Cardiac ventricle fibroblast (primary cell): ENCODE measurements around a stretch of chr6.

DNA sequence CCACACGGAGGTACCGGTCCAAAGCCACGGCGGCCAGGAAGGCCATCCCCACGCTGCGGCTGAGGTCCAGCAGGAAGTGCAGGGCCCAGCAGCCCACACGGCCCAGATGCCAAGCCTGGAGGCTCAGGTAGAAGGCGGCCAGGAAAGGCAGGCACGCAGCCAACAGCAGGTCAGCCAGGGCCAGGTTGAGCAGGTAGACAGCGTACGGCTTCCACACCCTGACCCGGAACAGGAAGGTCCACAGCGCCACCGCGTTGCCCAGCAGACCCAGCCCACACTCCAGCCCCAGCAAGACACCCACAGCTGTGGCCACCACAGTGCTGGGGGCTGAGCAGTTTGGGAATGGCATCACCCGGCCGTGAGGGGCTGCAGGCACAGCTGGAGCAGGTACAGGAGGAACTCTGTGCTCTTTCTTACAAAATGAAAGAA, 283 bp downstream of the GPR31 start:
- RAMPAGE, long total RNA: no peak

DNA sequence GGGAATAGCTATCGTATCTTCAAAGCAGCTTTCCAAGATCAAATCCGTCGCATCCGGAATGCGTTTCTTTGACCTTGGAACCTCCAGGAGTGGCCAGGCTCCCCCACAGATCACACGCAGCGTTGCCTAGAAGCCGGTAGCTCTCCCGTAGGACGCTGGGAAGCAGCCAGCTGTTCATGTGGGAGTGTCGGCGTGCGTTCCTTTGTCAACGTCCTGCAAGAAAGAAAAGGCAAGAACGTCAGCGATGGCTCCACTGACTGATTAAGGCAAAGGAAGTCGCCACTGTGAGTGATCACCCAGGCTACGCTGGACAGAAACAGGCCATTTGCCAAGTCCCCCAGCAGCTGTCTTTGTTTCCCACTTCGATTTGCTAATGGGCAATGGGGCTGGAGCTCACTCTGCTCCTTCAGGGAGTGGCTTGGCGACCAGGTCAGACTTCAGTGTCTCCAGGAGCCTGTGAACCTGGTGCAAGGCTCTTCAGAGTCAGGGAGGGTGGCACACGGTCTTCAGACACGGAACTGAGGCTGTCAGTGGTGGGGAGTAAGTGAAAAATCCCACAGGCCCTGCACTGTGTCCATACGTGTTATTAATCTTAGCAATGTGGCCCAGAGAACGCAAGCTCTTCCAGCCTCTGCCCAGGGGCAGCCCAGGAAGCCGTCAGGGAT, 49.3 kb upstream of the UNC93A start:
- RAMPAGE, long total RNA: no peak

GRCh38 chr6:167342074-167342529, 17.2 kb downstream of the TTLL2 start:
- RAMPAGE, long total RNA: no peak

GRCh38 chr6:167349847-167350288, 25.0 kb downstream of the TTLL2 start:
- RAMPAGE, long total RNA: no peak

DNA sequence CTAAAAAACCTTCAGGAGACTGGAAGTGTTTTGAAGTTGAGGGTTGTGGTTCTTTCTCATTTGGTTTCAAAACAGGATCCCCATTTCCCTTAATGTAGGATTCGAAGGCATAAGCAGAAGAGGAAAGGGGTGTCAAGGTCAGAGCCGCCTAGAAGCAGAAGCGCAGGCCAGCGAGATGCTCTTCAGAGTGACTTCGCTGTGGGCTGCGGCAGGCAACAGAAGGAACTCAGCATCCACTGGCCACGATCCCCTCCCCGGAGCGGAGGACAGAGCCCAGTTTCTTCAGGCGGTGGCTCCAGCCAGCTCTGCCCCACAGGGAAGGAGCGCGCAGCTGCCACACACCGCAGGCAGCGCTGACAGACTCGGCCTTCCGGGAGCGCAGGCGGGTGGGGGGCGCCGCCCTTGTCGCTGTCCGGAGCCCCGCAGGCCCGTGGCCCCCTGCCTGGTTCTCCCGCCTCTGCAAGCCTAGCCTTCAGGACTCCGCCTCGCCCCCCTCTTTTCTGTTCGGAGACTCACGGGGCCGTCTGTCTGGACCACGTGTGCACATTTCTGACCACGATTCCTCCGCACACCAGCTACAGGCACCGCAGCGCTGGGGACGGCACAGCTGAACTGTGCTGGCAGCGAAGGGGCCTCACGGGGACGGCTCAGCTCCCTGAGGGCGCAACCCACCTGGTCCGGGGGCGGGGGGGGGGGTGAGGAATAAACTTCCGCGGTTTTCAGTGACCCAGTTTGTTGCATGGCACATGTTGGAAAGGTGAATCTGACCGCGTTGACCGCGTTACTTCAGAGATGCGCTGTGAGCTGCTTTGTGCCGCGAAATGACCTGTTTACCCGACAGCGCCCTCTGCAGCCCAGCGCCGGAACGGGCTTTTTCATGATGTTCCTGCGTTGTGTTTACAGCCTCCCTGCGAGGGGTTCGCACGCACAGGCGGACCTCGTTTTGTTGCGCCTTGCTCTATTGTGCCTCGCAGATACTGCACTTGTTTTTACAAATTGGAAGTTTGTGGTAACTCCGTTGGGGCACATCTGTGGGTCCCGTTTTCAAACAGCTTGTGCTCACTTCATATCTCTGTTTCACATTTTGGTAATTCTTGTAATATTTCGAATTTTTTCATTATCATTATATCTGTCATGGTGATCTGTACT, 26.2 kb downstream of the TTLL2 start:
- RAMPAGE, long total RNA: no peak

DNA sequence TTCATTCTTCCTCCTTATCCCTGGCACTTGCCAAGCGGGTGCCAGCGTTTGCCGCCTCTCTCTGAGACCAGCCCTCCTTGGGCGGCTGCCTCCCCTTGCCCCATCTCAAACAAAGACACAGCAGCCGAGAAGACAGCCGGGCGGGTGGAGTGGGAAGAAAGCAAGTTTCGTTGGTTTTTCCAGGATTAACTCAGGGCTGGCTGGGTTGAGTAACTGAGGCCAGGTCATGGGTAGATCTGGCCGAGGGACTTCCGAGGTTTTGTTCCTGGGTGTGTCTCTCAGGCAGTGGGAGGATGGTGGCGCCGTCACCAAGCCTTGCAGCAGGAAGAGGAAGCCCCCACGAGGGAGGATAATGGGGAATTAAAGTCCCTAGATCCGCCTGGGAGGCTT, 167.2 kb downstream of the TTLL2 start:
- RAMPAGE, long total RNA: no peak

- RAMPAGE, long total RNA: no peak
Measured at GRCh38 chr6:167524450-167525052, 199.7 kb downstream of the TTLL2 start.

GRCh38 chr6:167560166-167560355, 235.2 kb downstream of the TTLL2 start:
- RAMPAGE, long total RNA: no peak

- RAMPAGE, long total RNA: no peak
Measured at GRCh38 chr6:167677010-167677570, 149.6 kb upstream of the AFDN start.

GRCh38 chr6:167712115-167712560, 114.6 kb upstream of the AFDN start:
- RAMPAGE, long total RNA: no peak

GRCh38 chr6:167789274-167789696, 37.4 kb upstream of the AFDN start:
- RAMPAGE, long total RNA: no peak

DNA sequence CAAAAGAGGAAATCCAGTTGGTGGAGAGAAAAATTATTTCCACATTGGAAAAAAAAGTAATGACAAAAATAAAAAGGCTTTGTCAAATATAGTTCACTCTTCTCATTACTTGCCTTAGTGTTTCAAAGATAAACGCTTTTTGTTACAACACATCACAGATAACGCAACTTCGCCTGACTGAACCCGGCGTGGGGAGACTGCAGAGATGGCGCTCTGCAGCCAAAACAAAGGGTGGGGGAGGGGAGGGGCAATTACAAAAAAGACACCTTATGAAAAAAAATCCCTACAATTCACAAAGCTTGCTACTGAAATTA, 1.7 kb upstream of the AFDN start:
- RAMPAGE, long total RNA: no peak

DNA sequence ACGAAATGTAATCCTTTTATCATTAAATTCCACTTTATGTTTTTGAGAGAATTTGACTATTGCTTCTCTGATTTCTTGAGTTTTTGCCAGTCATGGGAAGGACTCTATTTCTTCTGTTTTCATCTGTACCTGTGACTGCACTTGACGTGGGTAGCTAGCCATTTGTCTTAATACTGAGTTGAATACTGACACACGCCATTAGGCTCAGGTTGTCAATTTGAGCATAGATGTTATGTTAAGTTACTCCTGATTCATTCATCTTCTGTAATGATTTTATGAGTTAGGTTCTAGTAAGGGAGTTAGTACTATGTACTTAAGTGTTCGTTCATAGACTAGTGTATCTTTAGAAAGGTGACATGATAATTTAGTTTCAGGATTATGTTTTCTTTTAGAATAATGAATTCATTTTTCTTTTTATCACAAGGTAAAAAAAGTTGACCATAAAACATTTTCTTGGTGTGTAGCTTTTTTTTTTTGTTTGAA, 1.6 kb downstream of the AFDN start:
- RAMPAGE, long total RNA: no peak

GRCh38 chr6:167928167-167928726, 69.2 kb upstream of the KIF25 start:
- RAMPAGE, long total RNA: no peak

- RAMPAGE, long total RNA: no peak
Measured at GRCh38 chr6:168208952-168209592, 110.5 kb downstream of the DACT2 start.

GRCh38 chr6:168225226-168225716, 94.3 kb downstream of the DACT2 start:
- RAMPAGE, long total RNA: no peak

DNA sequence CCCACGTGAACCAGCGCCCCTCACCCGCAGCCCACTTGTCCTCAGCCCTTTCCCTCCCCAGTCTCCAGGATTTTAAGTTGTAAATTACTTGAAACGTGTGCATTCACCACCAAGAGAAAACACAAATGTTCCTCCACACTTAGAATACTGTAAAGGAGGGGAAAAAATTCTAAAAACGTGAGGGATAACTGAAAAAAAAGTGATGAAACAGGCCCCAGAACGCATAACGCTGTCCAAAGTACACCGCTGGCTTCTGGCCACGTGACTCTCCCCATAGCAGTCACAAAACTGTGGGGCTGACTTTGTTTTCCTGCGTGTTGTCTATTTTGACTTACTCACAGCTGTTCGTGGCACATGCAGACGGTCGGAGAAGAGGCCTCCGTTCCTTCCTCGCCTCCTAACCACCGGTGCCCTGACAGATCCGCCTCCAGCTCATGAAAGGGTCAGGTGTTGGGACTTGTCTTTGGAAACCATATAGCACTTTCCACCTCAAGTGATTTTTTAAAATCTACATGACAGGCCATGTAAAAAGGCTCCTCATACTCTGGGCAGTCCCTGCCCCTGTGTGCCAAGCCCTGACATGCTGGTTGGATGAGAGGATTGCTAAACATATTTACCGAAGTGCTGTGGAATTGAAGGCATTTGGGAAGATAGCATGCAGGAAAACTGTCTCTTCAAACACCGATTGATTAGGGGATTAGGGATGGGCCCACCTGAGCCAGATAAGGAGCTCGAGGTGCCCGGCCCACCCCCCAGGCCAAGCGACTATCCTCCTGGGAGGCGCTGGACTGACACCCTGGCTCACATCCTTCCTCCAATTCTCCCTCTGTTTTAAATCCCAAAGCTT, 54.9 kb downstream of the DACT2 start:
- RAMPAGE, long total RNA: no peak

DNA sequence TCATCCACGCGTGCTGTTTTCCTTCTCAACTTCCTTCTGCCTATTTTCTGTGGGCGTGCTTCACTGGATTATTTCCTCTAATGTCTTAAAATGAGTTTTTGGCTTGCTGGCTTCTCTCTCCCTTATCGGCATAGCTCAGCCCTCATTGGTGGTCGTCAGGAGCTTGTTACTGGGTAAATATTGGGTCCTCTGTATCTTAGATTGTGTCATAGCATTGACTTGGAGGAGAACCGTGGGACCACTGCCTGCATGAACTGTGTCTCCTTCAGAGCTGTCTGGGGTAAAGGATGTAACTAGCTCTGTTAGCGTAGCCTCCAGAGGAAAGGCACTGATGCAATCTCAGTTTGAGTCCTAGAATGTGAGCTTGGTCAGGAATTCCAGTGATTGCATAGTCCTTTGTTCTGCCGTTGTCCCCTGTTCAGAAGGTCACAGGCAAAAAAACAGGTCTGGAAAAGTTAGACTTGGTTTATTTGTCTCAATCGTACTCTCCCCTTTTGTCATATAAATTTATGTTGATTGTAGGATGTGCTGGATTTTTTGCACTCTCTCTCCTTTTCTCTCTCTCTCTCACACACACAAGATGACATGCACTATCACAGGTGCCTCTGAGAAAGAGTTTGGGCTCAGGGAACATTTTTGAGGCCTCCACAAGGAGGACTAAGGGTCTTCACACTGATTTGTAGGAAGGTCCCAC, 6.7 kb upstream of the DACT2 start:
- RAMPAGE, long total RNA: no peak

- RAMPAGE, long total RNA: no peak
Measured at GRCh38 chr6:168342611-168343180, 23.1 kb upstream of the DACT2 start.

GRCh38 chr6:168418125-168418479, 22.9 kb upstream of the SMOC2 start:
- RAMPAGE, long total RNA: no peak